ENCODE data around the genes PRSS23, TRIM49 and MTNR1B.

- PRO-cap: no peak
- RRBS, 2 experiments: no CpG with 5 or more reads among the region's 4 CpGs
These were observed 394.8 kb upstream of the CCDC90B start for GRCh38 chr11:83680882-83681352.

DNA sequence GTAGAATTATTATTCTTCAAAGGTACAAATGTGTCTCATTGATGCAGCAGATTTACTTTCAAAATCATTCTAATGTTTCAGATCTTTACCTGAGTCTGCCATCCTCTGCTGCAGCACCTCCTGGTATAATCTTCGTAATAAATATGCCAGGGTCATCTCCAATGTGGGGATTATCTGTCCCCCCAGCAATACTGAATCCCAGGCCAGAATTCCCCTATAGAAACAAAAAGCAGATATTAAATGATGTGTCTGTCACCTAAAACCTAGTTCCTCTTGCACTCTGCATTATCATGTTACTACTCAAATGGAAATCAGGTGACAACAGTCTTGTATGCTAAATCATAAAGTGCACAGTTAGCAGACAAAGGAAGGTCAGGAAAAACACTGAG lies 812.7 kb upstream of the CCDC90B start:
- PRO-cap: no peak
- RRBS, 2 experiments: no CpG with 5 or more reads among the region's 1 CpG

DNA sequence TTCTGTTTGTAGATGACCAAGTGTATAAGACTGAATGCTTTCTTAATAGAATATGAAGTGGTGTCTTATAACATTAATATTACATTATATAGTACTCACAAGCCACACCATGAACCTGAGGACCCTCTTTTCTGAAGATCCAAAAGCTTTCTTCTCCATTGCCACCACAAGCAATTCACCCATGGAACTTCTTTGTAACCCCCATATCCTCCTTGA lies 973.2 kb downstream of the DLG2 start:
- PRO-cap: no peak

- PRO-cap: no peak
- RRBS, 2 experiments: no CpG with 5 or more reads among the region's 3 CpGs
These were observed 968.9 kb downstream of the DLG2 start for GRCh38 chr11:84658276-84658650.

- PRO-cap: bidirectional peak, plus-strand start at chr11:85686408, minus-strand start at chr11:85686033
- RRBS, 2 experiments: no CpG with 5 or more reads among the region's 2 CpGs
These were observed 253 bp upstream of the CCDC89 start for GRCh38 chr11:85686307-85686589.

DNA sequence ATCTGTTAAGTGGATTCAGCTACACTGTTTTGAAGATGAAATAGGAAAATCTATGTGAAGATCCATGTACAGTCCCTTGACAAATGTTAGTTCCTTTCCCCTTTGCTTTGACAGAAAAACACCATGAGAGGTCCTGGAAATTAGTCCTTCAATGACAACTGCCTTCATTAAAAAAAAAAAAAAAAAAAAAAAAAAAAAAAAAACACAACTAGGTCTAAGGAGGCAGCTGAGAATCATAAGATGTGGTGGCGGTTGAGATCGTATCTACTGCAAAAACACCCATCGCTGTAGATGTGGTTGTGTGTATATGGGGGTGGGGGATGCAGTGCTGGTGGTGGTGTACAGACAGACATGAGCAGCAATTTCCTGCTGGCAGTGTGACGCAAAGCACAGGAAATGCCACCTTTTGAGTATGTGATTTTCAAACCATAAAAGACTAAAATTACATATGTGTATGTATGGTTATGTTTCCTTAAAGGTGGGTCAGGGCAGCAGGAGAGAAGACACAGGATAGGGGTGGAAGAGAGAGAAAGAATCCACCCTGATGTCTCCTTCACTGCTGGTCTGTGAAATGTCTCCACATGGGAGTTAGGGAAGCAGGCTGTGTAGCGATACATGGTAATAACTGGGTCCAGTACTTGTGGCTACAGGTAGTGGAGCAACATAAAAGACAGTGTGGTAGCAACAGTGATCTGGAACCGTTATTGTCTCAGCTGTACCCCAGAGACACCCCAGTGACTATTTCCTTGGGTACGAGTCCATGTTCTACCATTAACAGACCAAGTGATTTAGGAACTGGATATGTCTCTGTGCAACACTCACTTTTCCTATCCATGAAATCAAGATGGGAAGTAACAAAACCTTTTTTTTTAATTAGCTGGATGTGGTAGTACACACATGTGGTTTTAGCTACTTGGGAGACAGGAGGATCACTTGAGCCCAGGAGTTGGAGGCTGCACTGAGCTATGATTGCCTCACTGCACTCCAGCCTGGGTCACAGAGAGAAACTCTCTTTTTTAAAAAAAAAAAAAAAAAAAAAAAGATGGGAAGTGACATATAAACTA lies 57.9 kb downstream of the SYTL2 start:
- PRO-cap: no peak
- RRBS, 2 experiments: no CpG with 5 or more reads among the region's 7 CpGs

GRCh38 chr11:85955573-85956300 lies 100.6 kb downstream of the CCDC83 start:
- PRO-cap: no peak
- RRBS, 2 experiments: no CpG with 5 or more reads among the region's 4 CpGs

- PRO-cap: no peak
- RRBS, 2 experiments: no CpG with 5 or more reads among the region's 6 CpGs
These were observed 105.5 kb downstream of the PICALM start for GRCh38 chr11:85963204-85963975.

GRCh38 chr11:85971664-85972462 lies 97.0 kb downstream of the PICALM start:
- PRO-cap: no peak
- RRBS, 2 experiments: no CpG with 5 or more reads among the region's 9 CpGs

DNA sequence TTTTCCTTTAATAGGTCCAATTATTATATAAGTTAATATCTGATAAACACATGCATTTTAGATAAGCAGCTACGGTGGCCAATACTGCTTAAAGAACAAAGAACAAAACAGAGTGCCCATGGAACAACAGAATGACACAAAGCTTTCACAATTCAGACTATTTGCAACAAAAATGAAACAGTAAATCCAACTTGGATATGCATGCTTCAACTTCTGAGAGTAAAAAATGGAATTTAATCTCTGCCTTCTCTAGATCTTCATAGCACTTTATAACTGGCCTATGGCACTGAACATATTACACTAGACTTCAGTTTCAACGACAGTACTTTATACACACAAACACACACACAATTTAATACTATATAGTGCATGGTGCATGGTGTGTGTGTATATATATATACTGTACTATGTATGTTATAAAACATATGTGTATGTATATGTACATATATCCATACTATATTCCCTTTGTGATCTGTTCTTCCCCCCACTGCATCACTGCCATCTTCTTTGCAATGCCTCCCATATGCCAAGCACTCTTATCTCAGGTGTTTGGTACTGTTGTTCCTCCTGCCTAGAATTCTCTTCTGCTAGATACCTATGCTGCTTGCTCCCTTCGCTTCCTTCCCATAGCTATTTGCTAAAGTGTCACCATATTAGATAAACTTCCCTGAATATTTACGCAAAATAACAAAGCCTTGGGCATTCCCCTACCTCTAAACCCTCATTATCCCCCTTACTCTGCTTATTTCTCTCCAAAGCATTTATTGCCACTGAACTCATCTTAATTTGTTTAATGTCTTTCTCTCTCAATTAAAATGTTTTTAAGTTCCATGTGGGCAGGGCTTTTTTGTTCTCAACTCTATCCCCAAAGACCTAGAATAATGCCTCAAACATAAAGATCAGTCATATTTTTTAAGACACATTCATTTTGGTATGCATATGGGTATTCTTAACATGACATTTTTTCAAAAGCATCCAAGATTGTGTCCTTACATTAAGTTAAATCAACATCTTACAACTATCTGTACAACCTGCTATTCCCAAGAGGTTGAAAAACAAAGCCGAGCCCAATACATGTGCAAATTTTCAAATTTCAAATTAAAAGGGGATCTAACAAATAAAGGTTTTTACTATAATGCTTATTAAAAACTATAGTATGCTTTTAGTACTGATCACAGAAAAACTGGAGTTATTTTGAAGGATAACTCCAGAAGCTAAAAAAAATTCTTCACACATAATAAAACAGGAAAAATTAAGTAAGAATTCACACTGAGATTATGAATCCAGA lies 35.5 kb downstream of the PICALM start:
- PRO-cap: no peak
- RRBS, 2 experiments: no CpG with 5 or more reads among the region's 5 CpGs

DNA sequence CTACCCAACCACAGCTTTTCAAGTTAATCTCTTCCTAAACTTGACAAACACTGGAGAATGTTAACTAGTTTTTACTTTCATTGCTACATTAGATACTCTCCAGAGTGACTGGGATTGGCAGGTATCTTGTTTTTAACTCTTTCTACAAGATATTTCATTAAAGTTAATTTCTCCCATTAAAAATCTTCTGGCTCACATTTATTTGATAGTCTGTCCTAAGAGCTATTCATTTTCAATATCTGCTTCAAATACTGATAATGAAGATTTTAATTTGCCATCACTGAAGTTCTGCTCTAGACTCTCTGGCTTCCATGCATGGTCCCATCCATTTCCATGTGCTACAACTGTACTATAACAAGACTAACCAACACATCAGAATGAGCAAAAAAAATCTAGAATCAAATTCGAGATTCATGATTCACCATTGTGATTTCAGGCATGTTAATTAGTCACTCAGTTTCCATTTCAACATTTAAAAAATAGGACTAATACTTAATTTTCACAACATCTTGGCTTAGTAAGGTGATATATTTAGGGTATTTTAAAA lies 22.9 kb downstream of the PICALM start:
- PRO-cap: no peak
- RRBS, 2 experiments: no CpG with 5 or more reads among the region's 1 CpG

DNA sequence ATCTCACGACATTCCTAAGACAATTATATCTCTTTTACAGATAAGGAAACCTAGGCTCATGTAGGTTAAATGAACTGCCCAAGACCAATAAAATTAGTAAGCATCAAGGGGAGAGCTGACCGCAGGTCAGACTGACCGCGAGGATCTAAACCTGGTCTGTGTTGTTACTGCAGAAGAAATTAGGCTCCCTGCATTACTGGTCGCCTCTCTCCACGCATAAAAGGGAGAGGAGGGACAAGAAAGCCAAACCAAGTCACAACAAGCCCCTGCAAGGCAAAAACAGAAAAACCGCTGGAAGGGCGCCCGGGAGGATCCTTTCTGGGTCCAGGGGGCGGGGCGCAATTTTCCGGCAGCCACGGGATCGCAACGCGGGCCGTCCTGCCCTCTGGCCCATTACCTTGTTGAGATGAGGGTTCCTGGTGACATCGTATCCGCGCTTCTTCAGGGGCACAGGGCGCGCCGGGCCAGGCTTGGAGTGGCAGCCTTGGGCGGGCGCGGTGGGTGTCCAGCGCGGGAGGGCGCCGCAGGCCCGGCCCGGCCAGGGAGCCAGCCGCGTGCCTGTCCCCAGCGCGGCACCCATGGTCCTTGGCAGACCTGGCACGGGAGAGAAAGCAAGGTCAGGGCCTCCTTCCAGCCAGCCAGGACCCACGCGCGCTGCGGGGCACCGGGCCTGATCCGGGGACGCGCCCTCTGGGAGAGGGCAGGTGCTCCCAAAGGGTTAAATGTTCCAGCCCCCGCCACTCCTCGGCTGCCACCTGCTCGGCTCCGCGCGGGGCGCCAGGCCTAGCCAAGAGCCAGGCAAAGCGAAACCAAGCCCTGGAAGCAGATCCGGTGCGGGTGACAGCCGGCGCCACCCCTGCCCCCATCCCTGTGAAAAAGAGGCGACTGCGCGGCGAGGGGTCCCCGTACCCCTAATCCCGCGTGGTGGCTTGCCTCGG lies 128.7 kb upstream of the PRSS23 start:
- PRO-cap: no peak
- RRBS, 2 experiments: 67 to 84% methylated on average over 8 to 10 of the region's 65 CpGs

DNA sequence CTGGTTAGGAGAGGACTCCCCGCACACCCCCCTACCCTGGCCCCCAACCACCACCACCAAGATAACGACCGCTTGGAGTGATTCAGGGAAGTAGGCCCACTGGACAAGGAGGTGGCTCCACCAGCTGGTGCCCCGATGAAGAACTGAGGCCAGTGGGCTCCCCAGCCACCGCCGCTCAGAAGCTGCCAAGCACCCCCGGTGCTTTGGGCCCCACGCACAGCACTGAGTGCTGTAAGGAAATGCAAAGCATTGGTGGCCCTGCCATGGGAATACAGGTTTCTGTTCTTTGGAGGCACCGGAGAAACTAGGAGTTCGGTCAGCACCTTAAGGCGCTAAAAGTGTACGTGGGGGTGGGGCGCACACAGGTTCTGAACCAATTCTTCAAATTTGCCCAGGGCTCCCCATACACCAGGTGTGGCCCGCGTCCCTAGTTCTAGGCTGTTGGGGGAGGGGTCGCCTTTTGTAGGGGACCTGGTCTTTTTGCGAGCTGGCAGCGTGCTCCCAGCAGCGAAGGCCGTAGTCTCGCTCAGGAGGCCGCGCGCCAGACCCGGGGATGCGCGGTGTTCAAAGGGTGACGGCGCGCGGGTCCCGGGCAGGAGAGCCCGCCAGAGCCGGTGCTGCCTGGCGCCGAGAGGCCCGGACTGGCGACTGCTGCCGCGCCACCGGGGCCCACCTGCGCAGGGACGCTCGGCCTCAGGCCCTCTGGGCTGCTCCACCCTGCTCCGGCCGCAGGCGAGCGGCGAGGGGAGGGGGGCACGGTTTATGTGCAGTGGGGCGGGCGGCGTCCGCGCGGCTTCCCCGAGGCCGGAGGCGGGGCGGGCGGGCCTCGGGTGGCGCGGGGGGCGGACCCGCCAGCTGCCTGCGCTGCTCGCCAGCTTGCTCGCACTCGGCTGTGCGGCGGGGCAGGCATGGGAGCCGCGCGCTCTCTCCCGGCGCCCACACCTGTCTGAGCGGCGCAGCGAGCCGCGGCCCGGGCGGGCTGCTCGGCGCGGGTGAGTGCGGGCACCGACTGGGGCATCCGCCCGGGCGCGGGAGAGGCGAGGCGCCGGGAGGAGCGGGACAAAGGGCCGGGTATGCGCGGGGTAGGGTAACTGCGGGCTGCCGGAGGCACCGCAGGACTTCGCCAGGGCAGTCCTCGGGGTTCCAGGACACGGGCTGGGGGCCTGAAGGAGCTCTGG lies at the start of gene PRSS23:
TSS of gene PRSS23 (plus strand) at position 883 of the 1,178 bp plus-strand sequence.
- PRO-cap: bidirectional peak, plus-strand start at position 544 of the sequence, minus-strand start at position 704 of the sequence; bidirectional peak, plus-strand start at position 885 of the sequence, minus-strand start at position 948 of the sequence
- RRBS, 2 experiments: 6 to 7% methylated on average over 32 to 45 of the region's 106 CpGs

DNA sequence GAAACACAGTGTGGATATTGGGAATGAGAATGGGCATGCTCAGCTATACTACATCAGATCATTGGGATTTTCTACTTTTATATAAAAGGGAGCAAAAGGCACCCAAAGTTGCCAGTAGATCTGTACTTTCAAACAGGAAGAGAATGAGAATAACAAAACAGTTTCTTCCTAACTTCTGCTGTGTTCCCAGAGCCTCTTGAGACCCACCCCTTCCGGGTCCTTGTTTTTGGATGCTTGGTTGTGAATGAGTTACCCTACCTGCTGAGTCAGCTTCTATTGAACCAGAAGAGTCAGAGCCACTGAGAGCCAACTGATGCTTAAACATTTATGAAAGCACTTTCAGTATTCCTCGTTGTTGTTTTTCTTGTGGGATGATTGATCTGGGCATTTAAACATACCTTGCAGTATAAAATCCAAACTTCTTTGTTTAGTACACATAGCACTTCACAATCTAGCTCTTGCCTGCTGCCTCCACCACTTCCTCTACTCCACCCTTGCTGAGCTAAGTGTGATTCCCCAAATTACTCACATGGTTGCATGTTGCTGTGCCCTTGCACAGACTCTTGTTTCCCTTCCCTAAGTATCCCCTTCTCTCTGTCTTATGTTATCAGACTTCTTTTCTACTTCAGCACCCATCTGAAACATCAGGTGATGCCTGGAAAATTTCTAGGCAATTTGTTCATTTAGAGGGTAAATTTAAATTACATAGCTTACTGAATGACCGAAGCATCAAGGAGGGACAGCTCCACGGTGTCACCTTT lies 5.6 kb downstream of the PRSS23 start:
- PRO-cap: no peak
- RRBS, 2 experiments: no CpG with 5 or more reads among the region's 4 CpGs

- PRO-cap: no peak
- RRBS, 2 experiments: no CpG with 5 or more reads among the region's 6 CpGs
These were observed 35.6 kb downstream of the FZD4 start for GRCh38 chr11:86919606-86920079.

- PRO-cap: no peak
- RRBS, 2 experiments: no CpG with 5 or more reads among the region's 9 CpGs
These were observed 6.6 kb downstream of the FZD4 start for GRCh38 chr11:86948306-86949237.

DNA sequence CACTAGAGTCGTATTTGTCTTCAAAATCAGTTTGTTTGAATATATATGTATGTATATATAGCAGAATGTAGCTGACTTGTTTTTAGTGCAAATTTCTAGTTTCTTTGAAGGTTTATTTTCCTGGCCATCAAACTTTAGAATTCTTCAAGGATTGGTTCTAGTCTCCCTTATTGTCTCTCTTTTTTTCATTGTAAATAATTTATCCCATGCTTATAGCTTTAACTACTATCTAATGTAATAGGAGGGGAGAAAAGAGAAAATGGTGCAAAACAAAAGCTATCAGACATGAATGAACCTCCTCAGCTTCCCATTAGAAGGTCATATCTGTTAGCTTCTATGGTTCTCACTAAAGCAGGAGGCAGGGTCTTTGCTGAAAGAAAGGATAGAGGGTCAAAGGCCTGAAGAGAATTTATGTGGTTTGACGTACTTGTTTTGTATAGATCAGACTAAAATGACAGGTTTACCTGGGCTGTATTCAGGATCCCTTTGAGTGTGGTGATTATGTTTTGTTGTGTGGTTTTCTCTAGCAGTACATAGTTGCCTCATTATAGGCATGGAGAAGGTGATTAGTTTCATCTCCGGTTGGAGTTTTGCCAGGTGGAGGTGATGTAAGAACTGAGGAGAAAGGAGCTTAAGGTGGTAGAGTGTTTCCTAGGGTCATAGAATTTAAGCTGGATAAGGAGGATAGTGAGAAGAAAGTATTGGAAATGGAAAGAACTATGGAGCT lies 228.8 kb downstream of the TMEM135 start:
- PRO-cap: no peak
- RRBS, 2 experiments: no CpG with 5 or more reads among the region's 3 CpGs

DNA sequence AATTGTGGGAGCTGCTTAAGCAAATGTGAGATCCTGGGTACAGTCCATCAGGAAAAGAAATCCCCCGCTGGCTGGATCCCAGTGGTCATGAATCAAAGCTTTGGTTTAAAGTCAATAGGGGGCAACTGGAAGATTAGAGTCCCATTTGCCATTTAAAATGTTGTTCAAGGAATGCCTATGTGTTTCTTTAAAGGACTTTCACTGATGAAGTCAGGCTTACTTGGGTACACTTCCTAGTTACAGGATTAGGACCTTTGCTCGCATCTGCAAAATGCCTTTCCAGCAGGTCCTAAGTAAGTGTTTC lies at the start of gene TRIM49:
TSS of gene TRIM49 (minus strand) at position 137 of the 304 bp plus-strand sequence.
- PRO-cap: no peak
- RRBS, 2 experiments: no CpG with 5 or more reads among the region's 2 CpGs

DNA sequence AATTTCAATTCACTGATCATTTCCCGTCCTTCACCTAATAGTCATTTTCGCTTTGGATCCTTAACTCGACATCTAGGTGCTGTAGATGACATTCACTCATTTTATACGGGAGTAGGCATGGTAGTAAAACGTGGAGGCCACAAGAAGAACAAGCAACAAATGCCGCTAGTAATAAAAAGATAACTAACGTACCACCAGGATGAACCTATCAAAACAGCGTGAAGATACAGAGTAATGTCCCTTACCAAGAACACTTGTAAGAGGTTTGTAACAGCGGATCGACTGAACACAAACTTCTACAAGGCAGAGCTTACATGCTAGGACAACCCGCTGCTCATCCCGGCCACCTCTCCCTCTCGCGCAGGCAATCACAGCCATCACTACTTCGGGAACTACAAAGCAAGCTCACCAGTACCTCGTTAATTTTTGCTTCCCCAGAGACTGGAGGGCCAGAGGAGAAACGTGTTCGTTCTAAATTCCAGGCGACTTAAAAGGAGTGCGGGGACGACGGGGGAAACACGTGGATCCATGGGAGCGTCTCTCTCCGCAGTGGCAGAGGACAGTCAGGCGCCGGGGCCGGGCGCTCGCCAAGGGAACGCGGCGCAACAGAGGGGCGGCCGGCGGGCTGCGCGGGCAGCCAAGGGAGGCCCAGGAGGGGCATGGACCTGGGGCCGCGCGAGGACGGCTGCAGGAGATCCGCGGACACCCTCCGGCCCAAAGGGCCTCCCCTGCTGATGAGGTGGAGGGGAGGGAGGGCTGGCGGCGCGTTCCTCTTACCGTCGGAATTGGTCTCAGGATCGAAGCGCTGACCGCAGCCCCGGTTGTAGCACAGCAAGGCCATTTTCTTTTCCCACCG lies 507 bp downstream of the CHORDC1 start:
- PRO-cap: bidirectional peak, plus-strand start at position 123 of the sequence, minus-strand start at position 67 of the sequence; bidirectional peak, plus-strand start at position 490 of the sequence, minus-strand start at position 369 of the sequence
- RRBS, 2 experiments: under 1 to 2% methylated on average over 16 to 20 of the region's 55 CpGs

DNA sequence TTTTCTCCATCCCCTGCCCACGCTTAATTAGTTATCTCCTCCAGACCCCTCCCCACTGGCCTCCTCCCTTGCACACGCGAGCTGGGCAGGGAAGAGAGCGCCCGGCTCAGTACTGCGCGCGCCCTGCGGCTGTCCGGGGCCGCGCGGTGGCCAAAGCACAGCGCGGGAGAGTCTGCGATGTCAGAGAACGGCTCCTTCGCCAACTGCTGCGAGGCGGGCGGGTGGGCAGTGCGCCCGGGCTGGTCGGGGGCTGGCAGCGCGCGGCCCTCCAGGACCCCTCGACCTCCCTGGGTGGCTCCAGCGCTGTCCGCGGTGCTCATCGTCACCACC lies at the start of gene MTNR1B:
TSS of gene MTNR1B (plus strand) at position 103 of the 330 bp plus-strand sequence.
- PRO-cap: no peak
- RRBS, 2 experiments: 19% methylated on average over 11 of the region's 32 CpGs; no CpG with 5 or more reads in 1 of the 2 experiments